Metastatic Liver Carcinoma in the Lung (tissue), 2 donors: ENCODE measurements around a stretch of chr10.

GRCh38 chr10:80184603-80185569, 20.5 kb downstream of the ANXA11 start:
- PRO-cap, 2 experiments, result no peak in any of the 2 experiments

DNA sequence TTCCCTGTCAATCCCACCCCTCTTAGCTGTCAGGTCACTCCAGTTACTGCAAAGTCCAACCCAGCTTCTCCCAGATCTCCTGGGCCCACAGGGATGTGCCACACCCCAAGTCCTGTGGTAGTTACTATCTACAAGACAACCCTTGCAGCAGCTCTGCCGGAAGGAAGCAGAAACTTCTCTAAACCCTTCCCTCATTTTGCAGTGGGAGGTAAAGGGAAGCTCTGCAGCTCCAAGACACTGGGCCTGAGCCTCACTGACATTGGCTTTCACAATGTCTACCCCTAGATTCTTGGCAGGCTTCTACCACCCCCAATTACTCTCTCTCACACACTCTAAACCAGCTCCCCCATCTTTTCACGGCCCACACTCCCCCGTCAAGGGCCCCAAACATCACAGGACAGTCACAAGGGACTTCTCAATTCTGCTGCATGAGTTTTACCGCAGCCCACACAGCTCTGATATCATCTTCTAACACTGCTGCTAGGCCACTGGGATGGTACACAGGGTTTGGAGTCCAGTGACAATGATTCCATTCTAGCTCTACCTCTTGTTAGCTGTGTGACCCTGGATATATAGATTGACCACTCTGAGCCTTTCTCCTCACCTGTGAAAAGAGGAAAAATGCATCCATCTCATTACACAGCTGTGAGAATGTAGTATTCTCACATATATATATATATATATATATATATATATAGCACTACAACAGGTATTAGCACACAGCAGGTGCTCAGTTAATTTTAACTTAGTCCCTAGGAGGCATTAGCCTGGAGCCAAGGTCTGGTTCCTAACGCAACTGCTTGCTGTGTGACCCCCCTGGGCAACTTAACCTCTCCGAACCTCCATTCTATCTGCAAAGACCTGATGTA, 17.3 kb downstream of the ANXA11 start:
- PRO-cap, 2 experiments, result no peak in any of the 2 experiments

DNA sequence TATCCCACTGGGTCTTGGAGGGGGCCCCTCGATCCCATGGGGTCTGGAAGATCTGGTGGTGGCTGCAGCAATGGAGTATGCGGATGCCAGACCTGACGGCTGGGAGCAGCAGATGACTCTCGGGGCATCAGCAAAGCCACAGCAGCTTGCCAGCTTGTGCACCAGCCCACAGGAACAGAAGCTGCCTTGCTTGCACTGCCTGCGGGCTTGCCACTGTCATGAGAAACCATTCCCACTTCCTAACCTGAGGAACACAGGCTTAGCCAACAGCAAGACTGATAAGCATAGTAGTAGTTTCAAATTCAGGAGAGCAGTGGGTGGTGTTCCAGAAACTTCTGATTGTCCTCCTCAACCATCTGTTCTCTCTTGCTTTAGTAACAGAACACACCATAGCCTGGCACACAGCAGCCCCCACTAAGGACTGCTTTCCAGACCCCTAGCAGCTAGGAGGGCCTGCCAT, 7.4 kb downstream of the ANXA11 start:
- PRO-cap, 2 experiments, result no peak in any of the 2 experiments

- PRO-cap, 2 experiments, result peak in 1 of 2 experiments; most common plus-strand start chr10:80282150 (in 1); most common minus-strand start chr10:80281969 (in 1)
Measured at GRCh38 chr10:80281744-80282572, 7.5 kb downstream of the MAT1A start.

DNA sequence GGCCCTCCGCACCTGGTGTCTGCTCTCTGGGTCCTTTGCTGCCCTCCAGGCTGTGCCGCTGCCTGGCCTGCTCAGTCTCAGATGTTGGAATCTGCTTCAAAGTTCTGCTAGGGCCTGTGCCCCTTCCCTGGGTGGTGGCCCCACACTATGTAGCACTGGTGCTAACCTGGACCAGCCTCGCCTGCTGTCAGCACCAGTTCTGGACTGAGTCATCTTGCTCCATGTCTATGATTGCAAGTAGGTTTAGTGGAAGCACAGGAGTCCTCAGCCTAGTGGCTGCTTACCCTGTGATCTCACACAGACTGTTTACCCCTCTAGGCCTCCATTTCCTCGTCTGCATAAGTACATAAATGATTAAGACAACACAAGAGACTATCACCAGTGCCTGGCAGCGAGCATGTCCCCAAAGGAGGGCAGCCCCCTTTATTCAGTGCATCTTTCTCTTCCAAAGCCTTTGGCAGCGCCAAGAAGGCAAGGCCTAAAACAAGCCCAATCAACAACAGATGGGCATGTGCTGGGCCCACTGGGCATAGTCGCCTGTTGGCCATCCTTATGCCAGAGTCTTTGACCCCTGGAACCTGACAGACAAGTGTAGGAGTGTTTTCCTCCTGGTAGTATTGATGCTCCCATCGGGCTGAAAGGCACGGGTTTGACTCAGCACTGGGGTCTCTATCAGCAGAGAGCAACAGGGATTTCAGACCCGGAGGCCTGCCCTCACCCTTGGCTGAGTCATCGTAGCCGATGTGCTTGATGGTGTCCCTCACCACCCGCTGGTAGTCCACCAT, 6.1 kb downstream of the MAT1A start:
- PRO-cap, 2 experiments, result no peak in any of the 2 experiments

DNA sequence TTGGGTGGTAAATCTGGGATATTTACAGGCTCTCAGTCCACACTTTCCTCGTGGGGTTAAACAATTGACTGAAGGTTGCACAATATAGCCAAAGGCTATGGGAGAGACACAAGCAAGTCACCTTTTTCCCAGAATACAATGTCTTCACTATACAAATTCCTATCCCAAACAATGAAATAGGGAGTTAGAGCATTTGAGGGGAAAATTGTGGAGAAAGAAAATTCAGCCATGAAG, 32.7 kb upstream of the MAT1A start:
- PRO-cap, 2 experiments, result no peak in any of the 2 experiments

DNA sequence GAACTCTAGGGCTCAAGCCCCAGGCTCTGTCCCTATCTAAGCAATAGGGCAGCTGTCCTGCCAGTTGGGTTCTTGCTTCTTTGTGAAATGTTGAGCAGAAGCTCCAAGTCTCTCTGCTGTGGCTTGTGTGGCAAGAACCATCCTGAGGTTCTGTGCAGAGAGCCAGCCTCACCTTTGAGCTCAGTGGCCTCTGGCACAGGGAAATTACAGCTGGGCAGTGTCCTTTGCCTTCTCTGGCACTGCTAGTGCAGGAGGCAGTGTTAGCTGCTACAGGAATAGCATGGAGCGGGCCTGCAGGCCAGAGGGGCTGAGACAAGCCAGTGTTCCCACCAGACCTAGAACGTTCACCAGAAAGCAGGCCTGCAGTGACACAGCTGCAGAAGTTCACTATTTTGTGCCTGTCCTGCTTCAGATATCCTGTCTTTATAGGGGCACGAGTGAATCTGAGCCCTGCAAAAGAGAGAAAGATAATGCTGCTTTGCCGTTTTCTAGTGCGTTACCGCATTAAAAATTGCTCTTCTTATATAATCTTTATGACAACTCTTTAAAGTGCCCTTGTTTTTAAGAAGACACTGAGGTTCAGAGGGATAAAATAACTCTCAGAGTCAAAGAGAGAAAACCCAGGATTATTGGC, 1.9 kb downstream of the PRXL2A start:
- PRO-cap, 2 experiments, result no peak in any of the 2 experiments

GRCh38 chr10:80426621-80426983, 18.3 kb downstream of the PRXL2A start:
- PRO-cap, 2 experiments, result no peak in any of the 2 experiments

GRCh38 chr10:80462350-80462730, 8.2 kb downstream of the TSPAN14 start:
- PRO-cap, 2 experiments, result no peak in any of the 2 experiments

DNA sequence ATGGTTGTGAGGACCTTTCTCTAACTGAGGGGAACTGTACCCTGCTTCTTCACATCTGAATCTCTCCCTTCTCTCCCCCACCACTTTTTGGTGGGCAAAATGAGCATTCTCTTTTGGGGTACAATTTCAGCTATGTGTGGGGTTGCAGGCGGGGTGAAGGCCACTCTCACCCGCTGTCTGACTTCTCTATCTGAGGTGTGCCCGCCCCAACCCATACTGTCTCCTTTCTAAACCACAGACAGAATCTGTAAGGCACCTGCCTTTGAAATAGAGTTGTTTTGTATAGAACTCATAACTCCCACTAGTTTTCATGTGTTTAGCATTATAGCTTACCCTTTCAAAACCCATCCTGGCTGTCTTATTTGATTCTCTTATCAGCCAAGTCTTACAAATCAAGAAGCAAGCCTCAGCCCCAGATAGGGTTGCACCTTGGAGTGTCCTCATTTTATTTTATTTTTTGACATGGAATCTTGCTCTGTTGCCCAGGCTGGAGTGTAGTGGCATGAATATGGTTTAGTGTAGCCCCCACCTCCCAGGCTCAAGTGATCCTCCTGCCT, 11.8 kb downstream of the TSPAN14 start:
- PRO-cap, 2 experiments, result no peak in any of the 2 experiments

GRCh38 chr10:80477063-80477286, 22.9 kb downstream of the TSPAN14 start:
- PRO-cap, 2 experiments, result no peak in any of the 2 experiments

- PRO-cap, 2 experiments, result no peak in any of the 2 experiments
Measured at GRCh38 chr10:80536494-80536972, 1.2 kb upstream of the SH2D4B start.

DNA sequence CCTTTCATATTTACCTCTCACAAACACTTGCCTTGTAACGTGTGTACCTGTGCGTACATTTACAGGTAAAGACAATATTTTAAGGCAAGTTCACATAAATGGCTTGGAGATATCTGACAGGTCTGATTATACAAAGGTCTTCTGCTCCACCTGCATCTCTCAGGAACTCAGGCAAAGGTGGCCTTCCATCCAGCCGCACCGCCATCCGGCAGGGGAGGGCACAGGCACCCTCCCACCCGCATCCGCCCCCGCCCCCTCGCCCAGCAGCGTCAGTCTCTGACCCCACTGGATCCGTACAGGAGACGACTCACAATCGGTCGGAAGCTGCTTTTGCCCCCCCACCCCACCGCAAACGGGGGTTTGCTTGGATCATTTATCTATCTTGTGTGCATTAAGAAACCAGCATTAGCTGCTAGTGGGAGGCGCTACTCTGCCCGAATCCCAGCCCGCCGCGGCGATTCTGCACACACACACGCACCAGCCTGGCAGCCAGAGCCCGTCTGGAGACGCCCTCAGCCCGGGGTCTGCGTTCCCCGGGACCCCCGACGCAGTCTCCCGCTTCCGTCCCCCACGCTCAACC, 1.0 kb upstream of the NRG3 start:
- PRO-cap, 2 experiments, result no peak in any of the 2 experiments

- PRO-cap, 2 experiments, result no peak in any of the 2 experiments
Measured at GRCh38 chr10:83724834-83725293, 414.4 kb upstream of the GHITM start.

DNA sequence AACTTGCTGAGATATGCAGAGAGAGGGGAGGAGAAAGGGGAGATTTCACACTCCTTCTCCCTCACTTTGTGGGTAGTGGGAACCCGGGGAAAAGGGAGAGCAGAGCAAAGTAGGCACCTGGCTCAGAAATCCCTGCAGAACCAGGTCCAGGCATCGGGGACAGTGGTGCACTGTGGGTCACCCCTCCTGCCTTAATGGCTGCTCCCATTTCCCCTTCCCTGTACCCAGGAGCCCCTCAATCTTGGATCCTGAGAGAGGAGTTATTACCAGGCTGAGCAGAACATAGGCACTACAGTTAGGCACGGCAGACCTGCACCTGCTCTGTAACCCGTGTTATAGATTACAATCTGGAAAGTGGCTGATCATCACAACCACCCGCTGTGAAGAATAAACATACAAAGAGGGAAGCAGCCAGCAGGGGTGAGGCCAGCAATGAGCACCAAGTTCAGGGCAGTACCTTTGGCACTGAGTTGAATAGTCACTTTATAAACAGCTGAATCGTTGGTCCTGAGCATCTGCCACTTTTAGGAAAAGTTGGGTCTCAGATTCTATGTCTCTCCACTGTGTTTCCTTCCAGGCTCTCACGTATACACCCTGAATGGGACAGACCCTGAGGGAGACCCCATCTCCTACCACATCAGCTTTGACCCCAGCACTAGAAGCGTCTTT, 1.7 kb downstream of the CDHR1 start:
- PRO-cap, 2 experiments, result no peak in any of the 2 experiments

DNA sequence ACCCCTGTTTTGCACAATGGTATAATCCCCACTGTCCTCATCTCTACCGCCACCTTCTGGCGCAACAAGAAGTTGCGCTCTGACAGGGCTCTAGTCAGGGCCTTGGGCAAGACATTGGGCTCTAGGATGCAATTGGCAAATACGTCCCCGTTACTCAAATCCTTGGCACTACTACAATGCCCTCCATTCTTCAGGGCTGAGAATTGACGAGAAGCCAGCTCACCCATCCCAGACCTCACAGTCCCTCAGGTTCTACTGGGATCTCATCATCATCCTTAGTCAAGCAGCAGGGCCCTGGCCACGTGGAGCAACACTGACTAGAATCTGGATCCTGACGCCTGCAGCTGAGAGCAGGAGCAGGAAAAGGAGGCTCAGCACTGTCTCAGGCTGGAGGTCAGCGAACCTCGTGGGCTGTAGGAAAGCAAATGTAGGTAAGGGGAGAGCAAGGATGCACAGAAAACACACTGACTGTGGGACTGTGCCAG, 10.6 kb downstream of the LRIT2 start:
- PRO-cap, 2 experiments, result no peak in any of the 2 experiments

- PRO-cap, 2 experiments, result no peak in any of the 2 experiments
Measured at GRCh38 chr10:84336685-84337660, 8.6 kb downstream of the CCSER2 start.

DNA sequence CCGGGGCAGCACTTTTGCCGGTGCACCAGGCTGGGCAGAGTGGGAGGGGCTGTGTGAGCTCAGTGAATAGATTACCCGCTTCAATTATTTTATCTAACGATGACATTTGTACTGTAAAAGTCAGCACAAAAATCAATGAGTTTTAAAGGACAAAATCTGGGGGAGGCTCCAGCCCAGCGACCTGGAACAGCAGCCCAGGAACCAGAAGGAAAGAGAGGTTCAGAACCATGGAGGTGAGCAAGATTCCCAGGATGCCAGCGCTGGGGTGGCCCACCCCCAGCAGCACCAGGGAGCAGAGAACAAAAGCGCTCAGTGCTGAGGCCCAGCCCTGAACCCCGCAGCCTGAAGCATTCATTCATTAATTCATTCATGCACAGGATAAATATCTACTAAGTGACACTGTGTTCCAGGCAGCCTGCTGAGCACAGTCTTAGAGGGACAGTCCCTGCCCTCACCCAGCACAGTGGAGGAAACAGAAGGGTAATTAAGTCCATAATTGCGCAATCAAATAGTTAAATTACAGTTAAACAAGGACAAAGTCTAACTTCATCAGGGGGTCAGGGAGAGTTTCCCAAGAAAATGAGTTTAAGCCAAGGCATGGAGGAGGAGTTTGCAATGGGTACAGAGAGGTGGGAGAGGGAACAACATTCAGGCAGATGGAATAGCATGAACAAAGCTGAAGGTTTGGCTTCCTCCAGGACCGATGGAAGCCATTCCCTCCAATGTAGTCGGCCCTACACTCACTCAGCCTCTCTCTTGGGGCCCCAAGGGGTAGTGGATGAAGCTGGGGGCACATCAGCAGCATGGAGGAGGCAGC, 202.3 kb downstream of the GRID1 start:
- PRO-cap, 2 experiments, result no peak in any of the 2 experiments

DNA sequence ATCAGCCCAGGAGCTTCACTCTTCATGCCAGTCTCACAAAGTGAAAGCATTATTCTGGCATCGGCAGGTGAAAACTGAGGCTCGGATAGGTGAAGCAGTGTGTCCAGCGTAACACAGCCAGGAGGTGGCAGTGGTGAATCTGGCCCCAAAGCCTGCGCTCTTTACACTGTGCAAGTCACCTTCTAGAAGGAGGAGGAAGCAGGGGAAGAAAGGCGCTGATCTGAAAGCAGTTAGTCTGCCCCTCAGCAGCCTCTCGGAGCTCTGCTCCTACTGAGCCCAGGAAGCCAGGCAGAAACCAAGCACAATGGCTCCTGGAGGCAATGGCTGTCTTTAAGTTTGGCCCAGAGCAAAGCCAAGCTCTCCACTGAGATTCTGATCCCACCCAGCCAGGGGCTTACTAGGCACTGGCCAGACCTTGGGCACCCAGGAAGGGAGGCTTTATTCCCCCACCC, 104.6 kb downstream of the GRID1 start:
- PRO-cap, 2 experiments, result no peak in any of the 2 experiments

GRCh38 chr10:86556850-86557095, 35.2 kb upstream of the WAPL start:
- PRO-cap, 2 experiments, result no peak in any of the 2 experiments